Tongue (tissue), 2 donors: ENCODE measurements around the genes OR10G4, OR8B2 and OR8A1.

DNA sequence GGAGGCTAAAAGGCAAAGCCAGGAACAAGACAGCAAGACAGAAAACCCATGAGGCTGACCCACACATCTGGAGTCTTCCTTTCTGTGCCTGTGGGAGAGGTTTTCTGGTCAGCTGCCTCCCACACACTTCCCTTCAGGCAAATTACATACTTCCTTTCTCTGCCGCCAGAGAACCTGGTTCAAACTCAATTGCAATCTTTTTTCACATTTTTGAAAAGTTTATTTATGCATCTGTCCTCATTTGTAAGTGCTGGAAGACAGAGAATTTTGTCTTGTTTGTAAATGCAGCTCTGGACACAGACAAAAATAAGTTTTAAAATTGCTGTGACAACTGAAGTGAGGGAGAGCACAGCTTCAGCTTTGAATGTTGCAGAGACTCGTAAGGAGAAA, 29.7 kb upstream of the CRTAM start:
- RAMPAGE, long total RNA: no peak

DNA sequence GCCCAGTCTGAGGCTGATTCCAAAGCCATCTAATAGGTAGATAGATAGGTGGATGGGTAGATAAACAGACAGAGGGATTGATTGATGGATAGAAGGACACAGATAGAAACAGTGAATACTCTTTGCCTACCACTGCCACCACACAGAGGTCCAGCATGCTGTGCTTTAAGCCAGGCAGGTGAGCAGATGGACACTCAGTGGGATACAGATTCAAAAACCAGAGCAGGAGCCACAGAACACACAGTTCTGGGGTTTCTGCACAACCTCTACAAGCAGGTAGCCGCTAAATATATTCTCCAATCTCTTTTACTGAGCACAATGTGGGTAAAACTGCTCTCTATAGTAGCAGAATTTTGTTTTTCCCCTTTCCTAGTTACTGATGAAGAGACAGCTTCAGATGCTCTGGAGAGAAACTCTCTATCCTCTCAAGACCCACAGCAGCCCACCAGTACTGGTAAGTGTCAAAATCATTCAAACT, 20.4 kb upstream of the JHY start:
- RAMPAGE, long total RNA: no peak

DNA sequence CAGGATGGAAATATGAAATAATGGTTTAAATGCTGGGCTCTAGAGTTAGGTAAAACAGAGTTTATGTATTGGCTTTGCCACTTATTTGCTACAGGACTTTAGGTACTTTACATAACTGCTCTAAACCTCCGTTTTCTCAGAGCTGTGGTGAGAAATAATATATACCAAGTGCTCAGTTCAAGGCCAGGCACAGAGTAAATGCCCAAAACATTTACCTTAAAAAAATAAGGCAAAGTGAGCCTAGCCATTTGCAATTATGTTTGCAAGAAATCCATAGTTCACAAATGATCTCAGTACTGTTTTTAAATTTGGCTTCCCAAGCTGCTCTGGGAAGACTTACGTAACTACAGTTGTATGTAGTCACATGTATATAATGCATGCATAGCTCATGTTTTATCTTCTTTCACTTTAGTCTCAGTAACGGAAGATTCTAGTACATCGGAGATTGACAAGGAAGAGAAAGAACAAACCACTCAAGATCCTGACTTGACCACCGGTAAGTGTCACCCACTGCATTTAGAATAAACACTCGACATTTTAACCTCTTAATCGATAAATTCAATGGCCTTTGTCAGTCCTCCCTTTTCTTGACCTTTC, 18.2 kb upstream of the JHY start:
- RAMPAGE, long total RNA: no peak

DNA sequence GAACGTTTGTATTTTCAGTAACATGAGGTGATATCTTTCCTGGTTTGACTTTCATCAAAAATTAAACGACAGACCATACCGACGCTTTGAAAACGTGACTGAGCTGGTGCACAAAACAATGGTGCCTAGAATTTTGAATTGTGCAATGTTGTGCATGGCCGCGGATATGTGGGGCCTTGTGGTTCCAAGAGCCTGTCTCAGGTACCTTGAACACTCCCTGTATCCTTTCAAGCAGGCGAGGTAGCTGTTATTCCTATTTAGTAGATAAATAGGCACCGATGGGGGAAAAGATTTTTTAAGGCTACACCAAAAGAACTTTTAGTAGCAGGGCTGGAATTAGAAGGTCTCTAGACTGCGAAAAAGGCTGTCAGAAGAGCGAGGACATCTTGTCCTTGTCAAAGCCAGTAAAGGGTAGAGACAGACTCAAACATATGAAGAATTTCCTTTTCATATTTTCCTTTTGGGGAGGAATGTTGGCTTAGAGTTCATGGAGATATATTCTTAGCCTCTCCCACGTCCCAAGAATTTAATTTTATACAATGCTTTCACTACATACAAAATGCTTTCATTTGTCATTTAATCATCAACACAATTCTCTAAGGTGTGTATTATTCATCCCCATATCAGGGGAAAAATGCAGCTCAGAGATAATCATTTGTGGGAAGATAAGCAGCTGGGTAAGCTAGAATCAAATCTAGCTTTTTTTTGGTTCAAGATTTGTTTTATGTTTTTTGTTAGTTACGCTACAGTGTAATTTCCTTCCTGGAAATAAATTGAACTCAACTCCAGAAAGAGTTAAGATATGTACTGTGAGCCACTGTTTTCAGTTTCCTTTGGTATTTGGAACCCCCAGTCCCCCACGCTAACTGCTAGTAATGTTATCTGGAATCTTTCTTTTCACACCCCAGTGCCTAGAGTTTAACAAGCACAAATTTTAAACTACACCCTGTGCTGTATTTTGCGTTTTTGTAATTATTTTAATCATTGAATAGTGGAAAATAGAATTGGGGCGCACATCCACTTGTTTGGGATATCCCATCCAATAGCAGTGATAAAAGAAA, 1.7 kb upstream of the HSPA8 start:
- RAMPAGE, long total RNA: no peak

DNA sequence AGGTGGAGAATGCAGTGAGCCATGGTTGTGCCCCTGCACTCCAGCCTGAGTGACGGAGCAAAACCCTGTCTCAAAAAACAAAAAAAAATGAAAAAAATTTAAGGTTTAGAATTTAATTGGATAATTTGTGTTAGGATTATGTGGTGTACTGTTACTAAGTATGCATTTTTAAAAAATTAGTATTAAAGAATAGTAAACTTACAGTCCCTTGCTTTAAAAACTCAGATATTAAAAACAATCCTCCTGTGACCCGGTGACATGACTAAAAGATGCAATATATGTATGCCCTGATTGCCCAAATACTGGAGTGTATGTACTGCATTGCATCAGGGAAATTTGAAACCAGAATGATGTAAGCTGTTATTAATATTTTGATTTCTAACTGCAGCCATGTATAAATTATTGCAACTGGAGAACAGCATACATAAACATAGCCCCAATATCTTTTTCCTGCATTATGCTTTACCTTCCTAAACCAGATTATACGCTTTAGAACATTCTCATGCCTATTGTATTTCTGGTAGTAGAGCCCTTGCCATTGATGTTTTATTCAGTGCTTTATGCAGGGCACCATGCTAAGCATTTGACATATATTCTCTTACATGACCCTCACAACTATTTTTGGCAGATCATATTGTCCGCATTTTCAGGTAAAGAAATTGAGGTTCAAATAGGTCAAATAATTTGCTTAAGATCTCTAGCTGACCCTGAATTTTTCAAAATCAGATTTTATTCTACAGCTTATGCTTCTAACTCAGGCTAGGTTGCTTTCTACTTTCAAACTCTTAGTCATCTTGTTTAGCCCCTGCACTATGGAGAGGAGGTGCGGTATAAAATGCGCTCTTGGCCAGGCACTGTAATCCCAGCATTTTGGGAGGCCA, 3.8 kb upstream of the HSPA8 start:
- RAMPAGE, long total RNA: no peak

DNA sequence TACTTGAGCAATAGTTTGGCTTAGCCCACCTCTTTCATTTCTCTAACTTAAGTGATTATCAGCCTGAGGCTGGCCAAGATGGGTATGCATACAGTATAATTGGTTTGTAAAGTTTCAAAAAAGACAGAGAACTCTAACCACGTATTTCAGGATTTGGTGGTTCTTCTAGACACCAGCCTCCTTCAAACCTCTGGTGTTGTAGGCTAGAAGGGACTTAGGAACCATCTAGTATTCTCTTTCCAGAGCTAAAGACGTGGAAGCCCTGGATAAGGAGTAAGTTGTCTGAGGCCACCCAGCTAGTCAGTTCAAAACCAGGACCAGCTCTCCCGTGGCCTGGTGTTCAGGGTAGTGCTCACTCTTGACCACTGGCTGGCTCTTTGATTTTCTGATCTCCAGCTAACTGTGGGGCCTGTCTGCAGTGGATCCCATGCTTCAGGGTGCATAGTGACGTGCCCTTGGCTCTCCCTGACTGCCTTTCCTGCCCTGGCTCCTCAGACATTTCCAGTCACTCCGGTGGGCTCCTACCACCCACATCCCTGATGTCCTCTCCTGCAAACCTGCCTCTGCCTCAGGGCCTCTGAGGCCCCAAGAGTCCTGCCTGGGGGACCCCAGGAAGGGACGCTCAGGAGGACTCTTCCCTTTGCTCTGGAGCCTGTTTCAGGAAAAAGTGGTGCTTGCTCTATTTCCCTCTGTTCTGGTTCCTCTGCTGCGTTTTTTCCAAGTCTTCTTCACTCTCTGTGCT, 1.3 kb downstream of the CLMP start:
- RAMPAGE, long total RNA: no peak

DNA sequence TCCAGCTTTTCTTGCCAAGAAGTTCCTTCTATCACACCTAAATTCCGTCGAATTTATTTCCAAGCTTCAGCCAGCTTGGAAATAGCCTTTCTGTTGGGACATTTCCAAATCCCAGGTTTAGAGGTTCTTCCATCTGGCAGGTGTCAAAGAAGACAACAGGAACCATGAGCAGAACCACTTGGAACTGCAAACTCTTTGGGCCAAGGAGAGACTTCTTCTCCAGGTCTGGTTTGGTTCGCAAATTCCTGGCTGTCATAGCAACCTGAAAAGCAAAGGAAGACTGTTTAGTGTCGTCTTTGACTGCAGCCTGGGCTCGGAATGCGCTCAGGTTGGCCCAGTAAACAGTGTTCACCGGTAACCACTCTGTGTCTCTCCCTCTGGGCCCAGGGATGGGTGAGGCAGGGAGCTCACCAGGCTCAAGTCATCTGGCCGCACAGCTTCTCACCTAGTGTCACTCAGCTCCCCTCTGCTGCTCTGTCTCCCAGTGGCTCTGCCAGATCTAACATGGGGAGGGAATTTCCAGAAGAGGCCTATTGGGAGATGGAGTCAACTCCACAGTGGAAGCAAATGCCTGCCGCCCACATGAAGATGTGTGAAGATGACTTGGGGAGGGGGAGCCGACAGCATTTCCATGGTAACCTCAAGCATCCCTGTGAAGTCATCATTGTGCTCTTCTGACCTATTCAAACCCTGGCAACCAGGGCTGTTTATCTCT, 11.9 kb upstream of the CLMP start:
- RAMPAGE, long total RNA: no peak

DNA sequence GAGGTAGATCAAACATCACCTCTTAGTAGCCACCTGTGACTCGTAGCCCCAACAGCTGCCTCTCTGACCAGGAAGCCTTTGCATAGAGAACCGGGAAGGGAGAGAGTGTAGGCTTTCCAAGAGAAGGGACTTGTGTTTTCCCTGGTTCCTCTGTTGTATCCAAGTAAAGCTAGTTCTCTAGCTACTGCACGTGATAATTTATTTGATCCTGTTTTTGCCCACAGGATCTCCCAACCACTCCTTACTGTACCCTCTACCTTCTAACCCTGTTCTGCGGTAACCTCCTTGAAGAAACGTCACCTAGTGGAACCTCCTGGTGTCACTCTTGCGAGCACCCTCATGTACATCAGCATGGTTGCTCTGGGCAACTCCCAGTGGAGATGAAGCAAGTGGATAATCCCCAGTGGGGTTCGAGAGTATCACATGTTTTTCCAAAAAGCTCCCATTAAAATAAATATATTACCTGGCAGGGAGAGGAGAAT, 108.8 kb upstream of the CLMP start:
- RAMPAGE, long total RNA: no peak

- RAMPAGE, long total RNA: no peak
Measured at GRCh38 chr11:123358072-123358944, 71.8 kb upstream of the GRAMD1B start.

- RAMPAGE, long total RNA: no peak
Measured at GRCh38 chr11:123489152-123489781, 59.2 kb downstream of the GRAMD1B start.

DNA sequence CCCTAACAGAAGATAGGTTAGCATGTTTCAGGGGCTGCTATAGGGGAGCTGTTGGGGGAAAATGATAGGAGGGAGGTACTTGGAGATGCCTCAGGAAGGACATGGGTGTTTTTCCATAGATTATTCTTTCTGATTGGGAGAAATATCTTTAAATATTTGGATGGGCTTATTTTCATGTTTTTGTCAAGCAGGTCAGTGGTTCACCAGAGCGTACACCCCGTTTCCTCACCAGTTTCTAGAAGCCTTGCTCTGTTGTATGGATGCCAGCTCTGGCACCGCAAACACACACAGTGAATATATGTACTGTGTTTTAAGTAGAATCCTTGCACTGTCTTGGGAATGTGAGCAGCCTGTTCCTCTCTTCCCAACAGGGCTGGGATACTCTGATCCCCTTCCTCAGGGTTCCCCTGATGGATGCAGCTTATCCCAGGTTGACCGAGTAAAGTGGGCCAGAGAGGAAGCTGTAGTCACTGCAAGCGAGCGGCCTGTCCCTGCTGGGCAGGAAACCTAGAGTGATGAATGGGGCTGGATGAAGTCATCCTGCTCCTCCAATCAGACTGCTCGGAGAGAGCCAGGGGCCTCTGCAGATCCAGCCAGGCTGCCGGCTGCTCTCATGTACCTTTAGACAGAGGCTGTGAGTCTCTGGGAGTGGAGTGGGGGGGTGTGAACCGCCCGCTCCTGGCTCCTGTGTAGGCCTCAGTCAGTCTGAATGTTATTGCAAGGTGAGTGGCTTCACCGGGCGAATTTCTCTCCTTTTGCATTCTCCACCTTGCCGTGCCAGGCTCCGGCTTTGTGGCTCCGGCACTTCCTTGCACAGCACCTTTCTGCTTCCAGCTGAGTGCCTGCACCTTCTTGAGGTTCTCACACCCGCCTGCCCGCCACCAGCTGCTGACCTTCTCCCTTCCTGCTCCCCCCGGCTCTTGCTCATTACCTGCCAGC, 79.5 kb downstream of the GRAMD1B start:
- RAMPAGE, long total RNA: no peak

- RAMPAGE, long total RNA: no peak
Measured at GRCh38 chr11:123561084-123562122, 93.0 kb downstream of the SCN3B start.

GRCh38 chr11:123603744-123604378, 50.6 kb downstream of the SCN3B start:
- RAMPAGE, long total RNA: no peak

GRCh38 chr11:123729600-123730075, 11.8 kb downstream of the ZNF202 start:
- RAMPAGE, long total RNA: no peak

GRCh38 chr11:123797100-123797973, 8.8 kb downstream of the OR6M1 start:
- RAMPAGE, long total RNA: no peak

GRCh38 chr11:124012846-124013282, at the start of gene OR10G4:
Gene OR10G4 (plus strand): TSS chr11:124012997.
- RAMPAGE, long total RNA: no peak

GRCh38 chr11:124384237-124384678, at the start of gene OR8B2:
Gene OR8B2 (minus strand): TSS chr11:124384499.
- RAMPAGE, long total RNA: no peak

DNA sequence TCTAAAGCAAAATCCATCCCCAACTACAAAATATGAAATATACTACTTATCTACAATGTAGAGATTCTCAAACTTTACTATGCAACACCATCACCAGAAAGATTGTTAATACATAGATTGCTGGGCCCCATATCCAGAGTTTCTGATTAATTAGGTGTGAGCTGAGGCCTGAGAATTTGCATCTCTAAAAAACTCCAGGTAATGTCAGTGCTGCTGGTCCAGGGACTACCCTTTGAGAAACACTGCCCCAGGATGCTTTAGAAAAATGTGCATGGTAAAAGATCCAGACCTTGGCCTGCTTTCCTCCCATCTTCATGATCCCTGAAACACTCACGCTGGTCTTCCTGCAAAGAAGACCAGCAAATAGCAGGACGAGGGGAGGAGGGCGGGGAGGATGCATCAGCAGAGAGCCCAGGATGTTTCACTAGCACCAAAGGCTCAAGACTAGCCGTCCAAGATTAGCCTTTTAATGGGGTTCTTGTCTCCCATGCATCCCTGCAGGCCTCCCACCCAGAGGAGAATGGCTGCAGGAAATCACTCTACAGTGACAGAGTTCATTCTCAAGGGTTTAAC, at the start of gene OR8A1:
Gene OR8A1 (plus strand): TSS at position 398 of the 573 bp plus-strand sequence.
- RAMPAGE, long total RNA: no peak

DNA sequence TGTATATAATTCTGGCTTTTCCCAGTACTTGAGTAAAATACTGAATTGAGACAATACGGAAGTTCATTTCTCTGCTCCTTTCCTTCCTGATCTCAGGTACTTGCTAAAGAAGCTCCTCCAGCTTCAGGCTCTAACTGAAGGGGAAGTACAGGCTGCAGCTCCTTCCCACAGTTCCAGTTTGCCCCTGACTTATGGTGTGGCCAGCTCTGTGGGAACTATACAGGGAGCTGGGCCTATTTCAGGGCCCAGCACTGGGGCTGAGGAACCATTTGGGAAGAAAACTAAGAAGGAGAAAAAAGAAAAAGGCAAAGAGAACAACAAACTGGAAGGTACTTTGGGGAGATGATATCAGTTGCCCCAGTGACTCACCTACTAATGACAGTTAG, 2.9 kb downstream of the TBRG1 start:
- RAMPAGE, long total RNA: no peak

- RAMPAGE, long total RNA: no peak
Measured at GRCh38 chr11:124672440-124673062, 988 bp downstream of the SIAE start.